ENCODE data around the genes KLF16 and MKNK2.

GRCh38 chr19:1862031-1862685 is 1.2 kb downstream of the KLF16 start:
- PRO-cap, 4 experiments: no peak in any of the 4 experiments
- RAMPAGE, long total RNA, 2 experiments: no peak in any of the 2 experiments

DNA sequence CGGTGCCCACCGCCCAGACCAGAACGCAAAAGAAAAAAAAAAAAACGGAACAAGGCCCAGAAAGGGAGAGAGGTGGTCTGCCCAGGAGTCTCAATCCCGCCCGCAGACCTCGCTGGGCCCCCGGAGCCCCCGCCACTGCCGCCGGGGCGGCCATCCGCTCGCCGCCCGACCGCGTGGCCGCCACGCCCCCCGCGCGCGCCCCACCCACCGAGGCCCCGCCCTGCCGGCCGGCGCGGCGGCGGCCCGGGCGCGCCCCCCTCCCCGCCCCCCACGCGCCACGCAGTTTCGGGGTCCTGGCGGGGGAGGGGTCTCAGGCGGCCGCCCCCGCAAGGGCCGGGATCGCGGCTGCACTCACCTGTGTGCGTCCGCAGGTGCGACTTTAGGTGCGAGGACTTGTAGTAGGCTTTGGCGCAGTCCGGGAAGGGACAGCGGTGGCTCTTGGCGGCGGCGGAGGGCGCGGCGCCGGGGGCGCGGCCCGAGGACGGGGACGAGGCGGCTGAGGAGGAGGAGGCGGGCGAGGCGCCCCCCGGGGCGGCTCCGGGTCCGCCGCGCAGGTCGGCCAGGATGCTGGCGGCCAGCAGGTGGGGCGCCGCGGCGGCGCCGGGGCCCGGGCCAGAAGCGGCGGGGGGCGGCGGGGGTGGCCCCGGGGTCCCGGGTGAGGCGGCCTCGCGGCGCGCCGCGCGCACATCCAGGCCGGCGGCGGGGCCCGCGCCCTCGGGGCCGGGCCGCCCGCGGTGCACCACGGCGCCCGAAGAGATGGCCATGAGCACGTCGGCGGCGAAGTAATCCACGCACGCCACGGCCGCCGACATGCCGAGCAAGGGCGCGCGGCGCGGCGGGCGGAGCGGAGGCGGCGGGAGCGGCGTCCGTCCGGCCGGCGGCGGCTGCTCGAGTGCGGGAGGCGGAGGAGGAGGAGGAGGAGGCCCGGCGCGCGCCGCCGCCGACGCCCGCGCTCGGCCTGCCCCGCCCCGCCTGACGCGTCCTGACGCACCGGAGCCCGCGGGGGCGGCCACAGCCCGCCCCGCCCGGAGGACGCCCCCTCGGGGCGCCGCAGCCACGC is at the start of gene KLF16:
TSS of gene KLF16 (minus strand) at position 894 of the 1,060 bp plus-strand sequence.
- PRO-cap, 4 experiments: peak in 4 of 4 experiments; most common plus-strand start position 288 of the sequence (in 1); most common minus-strand start position 890 of the sequence (in 2)
- RAMPAGE, long total RNA, 2 experiments: no peak in any of the 2 experiments

GRCh38 chr19:1872287-1873444 is 9.3 kb upstream of the KLF16 start:
- PRO-cap, 4 experiments: no peak in any of the 4 experiments
- RAMPAGE, long total RNA, 2 experiments: no peak in any of the 2 experiments

DNA sequence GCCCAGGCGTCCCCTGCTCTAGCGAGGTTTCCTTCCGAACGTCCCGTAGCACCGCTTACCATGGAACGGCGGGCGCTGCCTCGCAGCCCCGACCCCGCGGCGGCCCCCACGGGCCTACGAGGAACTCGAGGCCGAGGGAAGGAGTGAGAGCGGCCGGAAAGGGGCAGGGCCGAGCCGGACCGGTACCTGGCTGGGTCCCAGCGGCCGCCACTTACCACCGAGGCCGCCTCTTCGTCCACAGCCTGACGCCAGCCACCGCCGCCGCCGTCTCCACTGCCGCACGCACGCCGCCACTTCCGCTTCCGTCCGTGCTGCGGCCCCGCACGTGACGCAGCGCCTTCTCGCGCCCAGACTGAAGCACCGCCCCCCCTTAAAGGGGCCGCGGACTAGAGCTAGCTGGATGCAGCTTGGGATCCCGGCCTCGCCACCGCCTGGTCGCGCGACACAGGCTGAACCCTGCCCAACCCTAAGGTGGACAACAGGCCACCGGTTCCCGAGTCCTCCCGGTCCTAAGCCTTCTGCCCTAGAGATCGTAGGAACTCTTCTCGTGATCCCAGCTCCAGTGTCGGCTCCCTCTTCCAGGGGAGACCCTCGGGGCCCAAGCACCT is 9.3 kb downstream of the ABHD17A start:
- PRO-cap, 4 experiments: peak in 4 of 4 experiments; most common plus-strand start position 399 of the sequence (in 3); most common minus-strand start position 275 of the sequence (in 4)
- RAMPAGE, long total RNA, 2 experiments: no peak in any of the 2 experiments

DNA sequence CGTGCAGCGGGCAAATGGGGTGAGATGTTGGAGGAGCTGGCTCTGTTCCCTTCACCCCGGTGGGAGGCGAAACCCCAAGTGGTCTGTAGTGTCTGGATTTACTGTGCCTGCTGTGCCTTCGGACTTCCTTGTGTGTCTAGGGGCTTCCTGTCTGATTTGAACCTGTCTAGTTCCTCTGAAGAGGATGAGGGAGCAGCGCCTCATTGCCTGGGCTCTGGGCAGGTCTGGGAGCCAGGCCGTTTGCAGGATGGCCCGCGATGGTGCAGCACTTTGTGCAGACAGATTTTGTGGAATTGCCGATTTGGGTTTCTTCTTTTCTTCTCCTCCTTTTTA is 2.1 kb downstream of the CSNK1G2 start:
- PRO-cap, 4 experiments: peak in 1 of 4 experiments; most common plus-strand start position 169 of the sequence (in 1); most common minus-strand start position 130 of the sequence (in 1)
- RAMPAGE, long total RNA, 2 experiments: no peak in any of the 2 experiments

GRCh38 chr19:2034663-2035345 is 16.2 kb downstream of the MKNK2 start:
- PRO-cap, 4 experiments: peak in 2 of 4 experiments; most common plus-strand start chr19:2035266 (in 1); most common minus-strand start chr19:2035161 (in 1)
- RAMPAGE, long total RNA, 2 experiments: no peak in any of the 2 experiments

DNA sequence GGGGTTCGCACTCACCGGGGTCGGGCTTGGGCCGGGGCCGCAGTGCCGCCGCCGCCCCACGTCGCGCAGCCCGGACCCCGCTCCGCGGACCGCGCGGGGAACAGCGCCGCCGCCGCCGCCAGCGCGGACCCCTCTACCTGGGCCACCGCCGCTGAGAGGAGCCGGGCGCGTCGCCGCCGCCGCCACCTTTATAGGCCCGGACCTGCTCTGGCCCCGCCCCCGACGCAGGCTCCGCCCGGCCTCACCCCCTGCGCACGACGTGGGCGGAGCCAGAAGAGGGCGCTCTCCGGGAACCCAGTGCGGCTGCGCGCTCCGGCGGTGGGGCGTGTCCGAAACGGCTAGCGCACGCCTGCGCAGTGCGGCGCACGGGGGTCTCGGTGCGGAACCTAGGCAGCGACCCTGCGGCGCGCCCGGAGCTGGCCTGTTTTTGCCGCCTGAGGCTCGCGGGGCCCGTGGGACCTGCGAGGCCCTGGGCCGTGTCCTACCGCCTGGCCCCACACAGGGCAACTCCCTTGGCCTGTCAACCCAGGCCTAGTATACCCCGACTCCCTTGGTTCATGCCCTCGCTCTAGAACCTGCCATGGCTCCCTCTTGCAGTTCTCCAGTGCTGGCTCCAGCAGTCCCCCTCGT is at the start of gene MKNK2:
TSS of gene MKNK2 (minus strand) at position 164 of the 630 bp plus-strand sequence.
- PRO-cap, 4 experiments: peak in 4 of 4 experiments; most common plus-strand start position 354 of the sequence (in 2); most common minus-strand start position 163 of the sequence (in 2)
- RAMPAGE, long total RNA, 2 experiments: no peak in any of the 2 experiments

DNA sequence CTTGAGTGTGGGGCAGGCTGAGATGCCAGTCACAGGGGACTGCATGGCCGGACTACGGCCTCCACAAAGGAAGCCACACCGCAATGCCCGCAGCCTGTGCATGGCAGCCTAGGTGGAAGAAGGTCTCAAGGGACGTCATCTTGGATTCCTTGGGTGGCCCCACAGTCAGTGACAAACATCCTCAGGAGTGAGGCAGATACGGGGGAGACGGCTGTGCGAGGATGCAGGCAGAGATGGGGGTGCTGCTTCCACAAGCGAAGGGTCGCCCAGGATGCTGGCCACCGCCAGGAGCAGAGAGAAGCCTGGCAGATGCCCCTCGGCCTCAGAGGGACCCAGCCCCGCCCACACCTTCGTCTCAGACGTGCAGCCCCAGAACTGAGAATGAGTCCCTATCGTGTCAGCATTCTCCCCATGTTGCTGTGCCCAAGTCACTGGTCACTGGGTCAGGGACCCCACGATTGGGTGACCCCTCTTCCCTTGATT is 16.8 kb downstream of the MOB3A start:
- PRO-cap, 4 experiments: no peak in any of the 4 experiments
- RAMPAGE, long total RNA, 2 experiments: no peak in any of the 2 experiments

- PRO-cap, 4 experiments: no peak in any of the 4 experiments
- RAMPAGE, long total RNA, 2 experiments: start-site peak on the minus strand in 1 of 2 experiments, at chr19:2110714-2110887 at its widest, 17 to 21 reads per replicate
Observed at GRCh38 chr19:2110492-2111136, 13.9 kb downstream of the IZUMO4 start.

DNA sequence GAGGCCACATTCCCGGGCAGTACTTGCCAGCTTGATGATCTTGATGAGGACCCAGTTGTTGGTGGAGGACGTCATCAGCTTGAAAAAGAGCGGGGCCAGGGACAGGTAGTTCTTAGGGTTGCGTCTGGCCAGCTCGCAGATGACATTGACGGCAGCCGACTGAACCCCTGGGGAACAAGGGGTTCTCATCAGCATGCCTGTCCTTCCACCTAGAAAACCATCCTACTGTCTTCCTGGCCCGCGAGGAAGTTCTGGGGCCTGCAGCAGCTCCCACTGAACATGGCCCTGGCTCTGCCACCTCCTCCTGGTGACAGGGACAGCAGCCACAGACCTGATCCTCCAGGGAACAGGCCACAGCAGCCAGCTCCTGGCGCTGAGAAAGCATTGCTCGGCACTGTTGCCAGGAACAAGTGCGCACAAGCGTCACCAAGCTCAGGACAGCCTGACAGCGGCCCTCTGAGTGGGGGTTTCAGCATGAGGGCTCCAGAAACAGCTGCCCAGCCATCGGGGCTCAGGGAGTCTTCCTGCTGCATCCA is 22.0 kb downstream of the AP3D1 start:
- PRO-cap, 4 experiments: no peak in any of the 4 experiments
- RAMPAGE, long total RNA, 2 experiments: start-site peak on the minus strand in 1 of 2 experiments, centred at position 96 of the sequence, 65 reads per replicate

GRCh38 chr19:2132264-2133560 is 18.7 kb downstream of the AP3D1 start:
- PRO-cap, 4 experiments: peak in 1 of 4 experiments; most common plus-strand start chr19:2133317 (in 1); most common minus-strand start chr19:2133257 (in 1)
- RAMPAGE, long total RNA, 2 experiments: start-site peak on the minus strand in 1 of 2 experiments, at chr19:2132474-2132573 at its widest, 28 reads per replicate

DNA sequence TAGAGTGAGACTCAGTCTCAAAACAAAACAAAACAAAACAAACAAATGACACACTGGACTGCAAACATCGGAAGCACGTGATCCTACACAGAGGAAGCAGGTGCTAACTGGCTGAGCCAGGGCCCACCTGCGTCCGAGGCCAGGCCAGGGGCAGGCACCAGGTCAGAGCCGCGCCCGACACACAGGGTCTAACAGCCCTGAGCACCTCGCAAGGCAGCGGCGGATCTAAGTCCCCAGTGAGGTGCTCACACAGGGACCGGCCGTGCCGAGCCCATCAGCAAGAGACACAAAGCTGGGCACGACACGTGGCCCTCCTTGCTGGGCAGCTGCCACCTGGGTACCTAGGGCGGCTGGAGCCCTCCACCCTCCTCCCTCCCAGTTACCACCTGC is 15.9 kb downstream of the AP3D1 start:
- PRO-cap, 4 experiments: peak in 3 of 4 experiments; most common plus-strand start position 165 of the sequence (in 3)
- RAMPAGE, long total RNA, 2 experiments: no peak in any of the 2 experiments

DNA sequence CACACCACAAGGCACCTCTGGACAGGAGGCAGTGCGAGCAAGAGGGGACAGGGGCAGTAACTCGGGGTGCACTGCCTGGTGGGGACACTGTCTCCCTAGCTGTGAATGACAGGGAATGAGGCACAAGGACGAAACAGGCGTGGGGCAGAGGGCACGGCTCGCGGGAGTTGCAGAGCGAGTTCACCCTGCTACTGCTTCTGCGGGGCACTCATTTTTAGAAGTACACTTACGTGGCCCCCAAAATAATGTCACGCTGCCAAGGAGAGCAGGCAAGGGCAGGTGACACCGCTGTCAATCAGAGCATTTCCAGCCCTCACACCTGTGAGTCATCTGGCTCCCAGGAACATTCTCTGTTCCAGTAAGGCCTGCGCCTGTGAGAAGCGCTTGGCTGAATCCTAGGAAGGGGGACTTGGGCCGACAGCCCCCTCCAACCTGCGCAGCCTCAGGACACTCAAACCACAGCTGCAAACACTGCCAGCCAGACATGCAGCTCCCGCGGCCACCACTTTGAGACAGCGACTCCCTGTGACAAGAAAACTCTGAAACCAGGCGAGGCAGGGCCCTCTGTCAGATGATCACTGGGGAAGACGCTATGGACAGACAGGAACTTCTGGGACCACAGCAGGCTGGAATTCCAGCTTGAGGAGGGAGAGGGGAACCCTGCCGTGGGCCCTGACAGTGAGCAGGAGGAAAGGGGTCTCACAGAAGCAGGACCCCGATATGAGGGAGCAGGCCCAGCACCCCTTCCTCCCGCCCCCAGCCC is 12.7 kb downstream of the DOT1L start:
- PRO-cap, 4 experiments: no peak in any of the 4 experiments
- RAMPAGE, long total RNA, 2 experiments: no peak in any of the 2 experiments

DNA sequence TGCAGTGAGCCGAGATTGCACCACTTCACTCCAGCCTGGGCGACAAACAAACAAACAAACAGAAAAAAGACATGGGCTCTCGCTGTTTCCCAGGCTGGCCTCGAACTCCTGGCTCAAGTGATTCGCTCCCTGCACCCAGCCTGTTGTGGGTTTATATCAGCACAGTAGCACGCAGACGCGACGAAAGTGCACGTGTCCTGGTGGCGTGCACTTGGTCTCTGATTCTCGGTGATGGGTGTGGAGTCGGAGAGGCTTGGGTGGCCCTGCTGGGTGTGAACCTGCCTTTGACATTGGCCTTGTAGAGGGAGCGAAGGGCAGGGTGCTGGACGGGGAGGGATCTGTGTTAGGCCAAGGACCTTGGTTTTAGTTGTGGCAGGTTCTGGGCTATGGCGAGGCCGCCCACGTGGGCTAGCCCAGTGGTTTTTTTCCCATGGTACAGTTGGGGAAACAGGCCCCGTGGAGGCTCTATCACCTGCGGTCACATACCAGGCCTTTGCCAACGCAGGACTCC is 16.1 kb downstream of the DOT1L start:
- PRO-cap, 4 experiments: no peak in any of the 4 experiments
- RAMPAGE, long total RNA, 2 experiments: no peak in any of the 2 experiments

DNA sequence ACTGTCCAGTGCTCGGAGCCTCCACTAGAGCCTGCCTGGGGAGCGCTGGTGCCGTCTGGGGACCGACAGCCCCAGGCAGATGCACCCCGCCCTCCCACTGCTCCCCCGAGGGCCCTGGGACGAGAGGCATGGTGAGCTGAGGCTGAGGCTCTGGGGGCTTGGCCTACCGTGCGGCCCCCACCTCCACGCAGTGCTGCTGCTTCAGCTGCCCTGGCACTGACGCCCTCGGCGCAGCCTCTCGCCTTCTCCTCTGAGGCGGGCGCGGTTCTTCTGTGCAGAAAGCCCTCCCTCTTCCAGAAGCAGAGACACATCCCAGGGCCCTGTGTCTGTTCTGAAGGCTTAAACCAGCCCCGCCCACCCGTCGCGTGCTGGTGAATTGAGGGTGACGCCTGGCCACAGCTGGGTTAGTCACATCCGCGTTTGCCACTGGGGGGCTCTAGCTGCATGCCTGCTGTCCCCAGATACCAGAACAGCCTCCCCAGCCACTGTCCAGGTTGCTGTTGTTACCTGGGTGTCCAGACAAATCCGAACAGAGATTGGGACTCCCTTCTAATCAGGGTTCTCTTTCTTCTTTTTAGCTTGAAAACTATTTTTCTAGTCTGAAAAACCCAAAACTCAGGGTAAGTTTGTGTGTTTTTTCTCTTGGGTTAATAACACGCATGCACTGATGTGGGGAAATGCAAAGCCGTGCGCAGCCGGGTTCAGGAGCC is 27.6 kb downstream of the PLEKHJ1 start:
- PRO-cap, 4 experiments: peak in 1 of 4 experiments; most common plus-strand start position 360 of the sequence (in 1)
- RAMPAGE, long total RNA, 2 experiments: no peak in any of the 2 experiments

DNA sequence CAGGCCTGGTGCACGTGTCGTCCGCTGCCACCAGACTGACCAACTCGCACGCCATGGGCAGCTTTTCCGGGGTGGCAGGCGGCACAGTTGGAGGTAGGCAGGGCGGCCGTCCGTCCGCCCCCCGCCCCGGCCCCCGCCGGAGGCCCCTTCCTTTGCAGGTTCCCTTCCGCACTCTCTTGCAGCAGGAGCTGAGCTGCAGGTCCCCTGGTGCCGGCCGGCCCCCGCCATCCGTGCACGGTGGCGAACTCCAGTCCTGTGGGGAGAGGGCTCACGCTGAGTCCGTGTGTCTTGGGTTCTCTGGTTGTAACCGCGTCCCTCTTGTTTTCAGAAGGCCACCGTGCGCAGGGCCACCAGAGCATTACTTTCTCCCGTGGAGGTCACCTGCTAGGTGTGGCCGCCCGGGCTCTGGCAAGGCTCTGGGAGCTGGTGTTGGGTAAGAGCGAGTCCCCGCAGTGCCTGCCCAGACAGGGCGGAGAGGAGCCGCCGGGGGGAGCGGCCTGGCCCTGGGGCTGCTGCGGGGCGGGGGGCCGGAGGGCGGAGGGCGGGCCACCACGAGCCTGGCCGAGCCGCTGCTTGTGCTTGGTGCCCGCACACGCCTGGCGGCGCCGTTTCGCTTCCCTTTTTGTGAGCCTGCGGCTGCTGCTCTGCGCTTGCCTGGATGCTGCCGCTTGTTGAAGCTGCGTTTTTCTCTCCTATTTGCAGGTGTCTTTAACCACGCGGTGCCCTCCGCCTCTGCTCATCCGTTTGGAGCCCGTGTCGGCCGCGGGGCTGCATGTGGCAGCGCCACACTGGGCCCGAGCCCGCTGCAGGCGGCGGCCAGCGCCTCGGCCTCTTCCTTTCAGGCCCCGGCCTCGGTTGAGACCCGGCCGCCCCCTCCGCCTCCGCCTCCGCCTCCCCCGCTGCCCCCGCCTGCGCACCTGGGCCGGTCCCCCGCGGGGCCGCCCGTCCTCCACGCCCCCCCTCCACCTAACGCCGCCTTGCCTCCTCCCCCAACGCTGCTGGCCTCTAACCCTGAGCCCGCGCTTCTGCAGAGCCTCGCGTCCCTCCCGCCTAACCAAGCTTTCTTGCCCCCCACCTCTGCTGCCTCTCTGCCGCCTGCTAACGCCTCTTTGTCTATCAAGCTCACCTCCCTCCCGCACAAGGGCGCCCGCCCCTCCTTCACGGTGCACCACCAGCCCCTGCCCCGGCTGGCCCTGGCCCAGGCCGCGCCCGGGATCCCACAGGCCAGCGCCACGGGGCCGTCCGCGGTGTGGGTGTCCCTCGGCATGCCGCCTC is 8.7 kb downstream of the PLEKHJ1 start:
- PRO-cap, 4 experiments: no peak in any of the 4 experiments
- RAMPAGE, long total RNA, 2 experiments: no peak in any of the 2 experiments

- PRO-cap, 4 experiments: peak in 1 of 4 experiments; most common plus-strand start chr19:2237066 (in 1); most common minus-strand start chr19:2237088 (in 1)
- RAMPAGE, long total RNA, 2 experiments: no peak in any of the 2 experiments
Observed at GRCh38 chr19:2236966-2237202, 260 bp downstream of the SF3A2 start.

- PRO-cap, 4 experiments: no peak in any of the 4 experiments
- RAMPAGE, long total RNA, 2 experiments: no peak in any of the 2 experiments
Observed at GRCh38 chr19:2255478-2256155, 600 bp downstream of the JSRP1 start.

- PRO-cap, 4 experiments: peak in 4 of 4 experiments; most common plus-strand start chr19:2269521 (in 4); most common minus-strand start chr19:2269750 (in 2)
- RAMPAGE, long total RNA, 2 experiments: start-site peak on the plus strand in 2 of 2 experiments, at chr19:2269519-2269531 at its widest, 24 to 7,523 reads per replicate
Observed at GRCh38 chr19:2269392-2270637, 12.2 kb downstream of the PEAK3 start.

DNA sequence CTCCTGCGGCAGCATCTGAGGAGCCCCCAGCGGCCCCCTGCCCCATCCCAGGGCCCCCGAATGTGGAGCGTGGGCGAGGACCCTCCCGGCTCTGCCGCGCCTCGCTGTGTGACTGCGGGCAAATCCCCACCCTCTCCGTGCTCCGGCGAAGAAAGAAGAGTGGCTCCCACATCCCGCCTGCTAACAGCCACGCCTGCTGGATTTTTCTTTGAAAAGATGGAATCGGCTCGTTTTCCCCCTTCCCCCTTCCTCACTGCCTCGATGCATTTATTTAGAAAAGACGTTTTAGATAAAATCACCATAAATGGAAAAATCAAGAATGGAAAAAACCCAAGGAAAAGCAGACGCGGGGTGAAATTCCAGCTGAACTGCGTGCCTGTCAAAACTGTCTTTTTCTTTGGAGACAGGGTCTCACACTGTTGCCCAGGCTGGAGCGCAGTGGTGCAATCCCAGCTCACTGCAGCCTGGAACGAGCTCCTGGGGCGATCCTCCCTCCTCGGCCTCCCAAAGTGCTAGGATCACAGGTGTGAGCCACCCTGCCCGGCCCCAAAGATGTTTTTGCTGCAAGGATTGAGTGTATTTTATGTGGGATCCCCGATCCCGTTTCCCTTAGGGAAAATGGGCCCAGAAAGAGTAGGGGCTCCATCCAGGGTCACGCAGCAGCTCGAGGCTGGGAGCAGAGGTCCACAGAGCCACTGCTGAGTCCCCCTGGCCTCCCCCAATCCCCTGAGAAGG is 776 bp upstream of the PEAK3 start:
- PRO-cap, 4 experiments: no peak in any of the 4 experiments
- RAMPAGE, long total RNA, 2 experiments: no peak in any of the 2 experiments

Data from right lobe of liver (tissue), 4 donors.